ENCODE measurements around the gene RPL41.

DNA sequence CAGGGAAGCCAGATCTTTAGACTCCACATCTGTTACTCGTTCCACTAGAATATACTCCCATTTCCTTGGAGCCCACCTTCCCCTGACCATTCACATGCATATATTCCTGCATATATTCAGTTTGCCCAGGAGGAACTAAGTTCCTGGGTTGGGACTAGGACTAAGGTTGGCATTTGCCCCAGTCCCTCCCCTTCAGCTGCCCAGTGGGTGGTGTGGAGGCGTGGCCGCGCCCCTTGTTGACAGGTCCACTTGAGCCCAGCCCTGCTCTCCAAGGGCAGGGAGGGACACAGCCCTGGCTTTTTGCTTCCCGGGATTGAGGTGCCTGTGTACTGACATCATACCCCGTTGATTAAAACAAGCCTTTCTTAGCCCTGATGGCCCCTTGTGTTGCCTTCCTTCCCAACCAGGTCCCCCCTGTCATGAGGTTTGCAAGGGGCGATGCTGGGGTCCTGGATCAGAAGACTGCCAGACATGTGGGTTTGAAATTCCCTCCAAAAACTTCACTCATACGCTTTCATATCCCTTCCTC lies 7.3 kb downstream of the ERBB3 start:
- PRO-cap, 3 experiments: no peak in any of the 3 experiments
- RAMPAGE, long total RNA, 4 experiments: no peak in any of the 4 experiments
- RRBS: no CpG with 5 or more reads among the region's 8 CpGs

DNA sequence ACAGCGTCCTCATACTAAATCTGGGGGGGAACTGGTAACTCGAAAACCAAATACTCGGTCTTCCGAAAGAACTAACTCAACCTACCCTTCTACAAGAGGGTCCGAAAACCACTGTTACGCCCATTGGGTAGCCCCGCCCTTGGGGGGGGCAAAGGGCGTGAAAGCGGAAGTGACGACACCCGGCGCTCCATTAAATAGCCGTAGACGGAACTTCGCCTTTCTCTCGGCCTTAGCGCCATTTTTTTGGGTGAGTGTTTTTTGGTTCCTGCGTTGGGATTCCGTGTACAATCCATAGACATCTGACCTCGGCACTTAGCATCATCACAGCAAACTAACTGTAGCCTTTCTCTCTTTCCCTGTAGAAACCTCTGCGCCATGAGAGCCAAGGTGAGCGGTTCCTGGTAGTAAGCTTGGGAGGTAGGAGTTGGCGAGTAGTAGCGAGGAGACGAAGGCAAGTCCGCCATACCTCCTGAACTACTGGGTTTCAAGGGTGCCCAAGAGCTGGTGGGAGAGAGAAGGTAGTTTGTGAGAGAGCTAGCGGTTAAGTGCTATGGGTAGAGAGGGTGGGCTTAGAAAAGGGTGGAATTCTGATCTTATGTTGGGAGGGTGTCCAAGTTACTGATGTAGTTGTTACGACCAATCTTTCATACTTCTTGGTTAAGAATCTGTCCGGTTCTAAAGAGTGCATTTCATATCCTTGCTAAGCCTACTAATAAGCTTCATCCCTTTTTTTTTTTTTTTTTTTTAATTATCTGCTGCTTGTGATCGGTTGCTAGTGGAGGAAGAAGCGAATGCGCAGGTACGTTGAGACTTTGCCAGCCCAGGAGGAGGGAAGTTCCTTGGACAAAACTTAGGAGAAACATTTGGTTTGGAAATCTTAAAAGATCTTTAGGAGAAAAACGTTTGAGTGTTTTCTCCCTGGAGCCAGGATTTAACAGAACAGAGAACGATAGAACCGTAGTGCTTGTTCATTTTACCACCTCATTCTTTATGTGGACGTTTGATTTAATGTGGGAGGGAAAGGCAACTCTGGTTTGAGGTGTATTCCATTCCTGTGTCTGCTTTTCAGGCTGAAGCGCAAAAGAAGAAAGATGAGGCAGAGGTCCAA lies at the start of gene RPL41:
TSS of gene RPL41 (plus strand) at position 221 of the 1,108 bp plus-strand sequence.
- PRO-cap, 3 experiments: peak in 3 of 3 experiments; most common plus-strand start position 221 of the sequence (in 3); most common minus-strand start position 141 of the sequence (in 1)
- RAMPAGE, long total RNA, 4 experiments: start-site peak on the plus strand in 4 of 4 experiments, centred at positions 214 to 232 of the sequence, 1,496 to 15,234 reads per replicate
- RRBS: no CpG with 5 or more reads among the region's 38 CpGs

DNA sequence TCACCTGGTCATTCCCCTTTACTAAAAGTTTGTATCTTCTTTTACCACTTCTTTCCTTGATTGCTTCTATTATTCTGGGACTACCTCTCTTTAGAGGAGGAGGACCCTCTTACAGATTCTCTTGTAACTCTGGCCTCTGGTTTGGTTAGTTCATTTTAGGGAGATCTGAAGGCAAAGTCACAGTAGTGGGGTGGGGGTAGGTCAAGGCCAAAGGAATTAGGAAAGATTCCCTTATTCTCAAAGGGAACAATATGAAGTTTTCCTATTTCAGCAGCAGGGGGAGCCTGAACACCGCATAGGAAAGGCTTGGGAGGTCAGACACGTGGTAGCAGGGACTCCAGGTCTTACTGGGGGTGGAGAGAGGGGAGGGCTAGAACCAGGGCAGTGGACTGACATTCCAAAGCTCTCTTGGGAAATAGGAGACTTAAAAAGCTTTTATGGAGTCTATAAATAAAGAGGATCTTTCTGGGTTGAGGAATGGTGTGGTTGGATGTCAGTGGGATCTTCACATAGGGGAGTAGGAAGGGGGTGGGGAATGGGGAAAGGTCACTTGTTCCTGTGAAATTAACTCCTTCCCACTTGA lies 1.3 kb downstream of the ZC3H10 start:
- PRO-cap, 3 experiments: peak in 2 of 3 experiments; most common plus-strand start position 373 of the sequence (in 2); most common minus-strand start position 131 of the sequence (in 1)
- RAMPAGE, long total RNA, 4 experiments: no peak in any of the 4 experiments
- RRBS: no CpG with 5 or more reads among the region's 2 CpGs

GRCh38 chr12:56120993-56121783 lies 3.1 kb downstream of the ZC3H10 start:
- PRO-cap, 3 experiments: peak in 3 of 3 experiments; most common plus-strand start chr12:56121352 (in 1); most common minus-strand start chr12:56121294 (in 3)
- RAMPAGE, long total RNA, 4 experiments: no peak in any of the 4 experiments
- RRBS: no CpG with 5 or more reads among the region's 16 CpGs

DNA sequence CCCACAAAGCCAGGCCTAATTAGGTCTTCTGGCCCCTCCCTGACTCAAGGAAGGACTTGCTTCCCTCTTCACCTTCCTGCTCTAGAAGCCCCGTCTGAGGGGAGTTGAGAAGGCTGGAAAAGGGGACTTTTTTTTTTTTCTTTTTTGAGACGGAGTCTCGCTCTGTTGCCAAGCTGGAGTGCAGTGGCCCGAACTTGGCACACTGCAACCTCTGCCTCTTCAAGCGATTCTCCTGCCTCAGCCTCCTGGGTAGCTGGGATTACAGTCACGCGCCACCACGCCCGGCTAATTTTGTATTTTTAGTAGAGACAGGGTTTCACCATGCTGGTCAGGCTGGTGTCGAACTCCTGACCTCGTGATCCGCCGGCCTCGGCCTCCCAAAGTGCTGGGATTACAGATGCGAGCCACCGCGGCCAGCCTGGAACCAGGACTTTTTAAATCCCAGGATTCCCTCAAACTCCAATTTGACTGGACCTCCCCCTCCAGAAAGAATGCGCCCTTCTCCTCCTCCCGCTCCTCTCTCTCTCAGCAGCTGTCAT lies 1.8 kb downstream of the ESYT1 start:
- PRO-cap, 3 experiments: no peak in any of the 3 experiments
- RAMPAGE, long total RNA, 4 experiments: no peak in any of the 4 experiments
- RRBS: no CpG with 5 or more reads among the region's 19 CpGs

GRCh38 chr12:56154153-56154935 lies 2.0 kb downstream of the MYL6B start:
- PRO-cap, 3 experiments: no peak in any of the 3 experiments
- RAMPAGE, long total RNA, 4 experiments: no peak in any of the 4 experiments
- RRBS: no CpG with 5 or more reads among the region's 2 CpGs

- PRO-cap, 3 experiments: peak in 1 of 3 experiments; most common plus-strand start chr12:56163016 (in 1)
- RAMPAGE, long total RNA, 4 experiments: no peak in any of the 4 experiments
- RRBS: no CpG with 5 or more reads among the region's 6 CpGs
These were observed 4.8 kb downstream of the MYL6 start for GRCh38 chr12:56162969-56163254.

DNA sequence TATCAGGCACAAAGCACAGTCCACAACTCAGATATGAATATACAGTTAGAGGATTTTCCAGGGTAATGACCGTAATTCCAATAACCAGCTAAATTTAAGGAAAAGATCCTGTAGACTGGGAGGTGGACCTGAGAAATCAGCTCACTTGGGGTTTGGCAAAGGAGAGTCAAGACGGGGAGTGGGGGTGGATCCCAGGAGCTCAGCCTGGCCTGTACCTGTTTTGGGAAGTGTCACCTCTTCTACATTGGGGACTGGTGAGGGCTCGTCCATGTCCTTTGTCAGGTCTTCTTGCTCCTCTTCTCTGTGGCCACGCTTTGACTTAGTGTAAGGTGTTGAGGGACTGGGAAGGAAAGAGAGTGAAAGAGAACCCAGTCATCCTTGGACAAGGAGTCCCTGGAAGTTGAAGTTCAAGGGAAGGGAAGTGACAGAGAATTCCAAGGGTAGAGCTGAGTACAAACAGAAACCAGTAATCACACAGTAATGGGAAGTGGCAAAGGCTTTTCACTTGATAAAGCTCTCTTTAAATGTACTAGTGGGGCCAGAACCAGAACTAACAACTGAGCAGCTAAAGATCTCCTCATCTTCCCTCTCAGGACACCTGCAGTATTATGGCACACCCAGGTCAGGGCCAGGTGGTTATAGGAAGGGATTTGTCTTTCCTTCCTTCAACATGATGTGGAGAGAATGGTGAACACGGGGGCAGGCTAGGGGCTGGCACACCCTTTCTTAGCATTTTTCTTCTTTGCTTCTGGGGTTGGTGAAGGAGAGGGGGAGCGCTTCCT lies 8.3 kb downstream of the SMARCC2 start:
- PRO-cap, 3 experiments: no peak in any of the 3 experiments
- RAMPAGE, long total RNA, 4 experiments: no peak in any of the 4 experiments
- RRBS: no CpG with 5 or more reads among the region's 6 CpGs

DNA sequence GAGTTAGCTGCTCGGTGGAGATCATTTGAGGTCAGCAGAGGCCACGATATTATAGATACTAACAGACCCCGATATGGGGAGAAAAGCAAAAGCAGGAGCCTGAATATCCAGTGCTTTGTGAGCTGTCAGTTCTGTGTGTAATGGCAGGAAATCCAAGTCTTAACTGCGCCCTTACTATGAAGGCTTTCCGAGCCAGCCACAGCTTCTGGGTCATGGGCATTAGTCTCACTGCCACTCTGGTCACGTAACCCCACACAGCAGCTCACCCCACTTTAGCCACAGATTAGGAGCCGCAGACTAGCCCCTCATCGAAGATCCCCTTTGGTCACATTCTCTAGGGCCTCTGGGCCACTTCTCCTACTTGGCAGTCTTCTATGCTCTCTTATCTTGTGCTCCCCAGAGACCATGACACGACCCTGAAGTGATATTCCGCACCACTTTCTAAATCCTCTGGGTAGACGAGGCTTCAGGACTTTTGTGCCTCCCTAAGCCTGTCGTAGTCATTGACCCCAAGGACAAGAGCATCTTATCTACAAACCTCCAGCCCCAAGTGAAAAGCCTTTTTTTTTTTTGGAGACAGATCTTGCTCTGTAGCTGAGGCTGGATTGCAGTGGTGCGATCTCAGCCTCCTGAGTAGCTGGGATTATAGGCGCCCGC lies 837 bp upstream of the CS start:
- PRO-cap, 3 experiments: peak in 2 of 3 experiments; most common plus-strand start position 228 of the sequence (in 1); most common minus-strand start position 165 of the sequence (in 2)
- RAMPAGE, long total RNA, 4 experiments: no peak in any of the 4 experiments
- RRBS: no CpG with 5 or more reads among the region's 15 CpGs

GRCh38 chr12:56315264-56315800 lies 456 bp downstream of the CNPY2 start:
- PRO-cap, 3 experiments: peak in 3 of 3 experiments; most common plus-strand start chr12:56315617 (in 2); most common minus-strand start chr12:56315710 (in 1)
- RAMPAGE, long total RNA, 4 experiments: no peak in any of the 4 experiments
- RRBS: no CpG with 5 or more reads among the region's 21 CpGs

DNA sequence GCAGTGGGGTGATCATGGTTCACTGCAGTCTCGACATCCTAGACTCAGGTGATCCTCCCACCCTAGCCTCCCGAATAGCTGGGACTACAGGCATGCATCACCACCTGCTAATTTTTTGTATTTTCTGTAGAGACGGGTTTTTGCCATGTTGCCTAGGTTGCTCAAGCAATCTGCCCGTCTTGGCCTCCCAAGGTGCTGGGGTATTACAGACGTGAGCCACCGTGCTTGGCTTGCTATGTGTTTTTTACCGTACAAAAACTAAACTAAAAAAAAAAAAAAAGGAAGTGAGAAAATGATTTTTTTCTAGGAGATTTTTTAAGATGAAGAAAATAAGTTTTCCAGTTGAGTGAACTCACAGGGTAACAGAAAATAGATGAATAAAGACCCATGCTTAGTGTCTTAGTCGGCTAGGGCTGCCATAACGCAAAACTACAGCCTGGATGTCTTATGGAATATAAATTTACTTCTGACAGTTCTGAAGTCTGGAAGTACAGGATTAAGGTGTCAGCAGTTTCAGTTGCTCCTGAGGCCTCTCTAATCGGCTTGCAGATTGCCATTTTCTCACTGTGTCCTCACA lies 13.2 kb upstream of the APOF start:
- PRO-cap, 3 experiments: no peak in any of the 3 experiments
- RAMPAGE, long total RNA, 4 experiments: no peak in any of the 4 experiments
- RRBS: no CpG with 5 or more reads among the region's 10 CpGs

- PRO-cap, 3 experiments: no peak in any of the 3 experiments
- RAMPAGE, long total RNA, 4 experiments: no peak in any of the 4 experiments
These were observed 1.3 kb downstream of the SPRYD4 start for GRCh38 chr12:56469637-56470060.

- PRO-cap, 3 experiments: no peak in any of the 3 experiments
- RAMPAGE, long total RNA, 4 experiments: no peak in any of the 4 experiments
- RRBS: no CpG with 5 or more reads among the region's 4 CpGs
These were observed 40.3 kb downstream of the BAZ2A start for GRCh38 chr12:56589594-56590529.

- PRO-cap, 3 experiments: peak in 1 of 3 experiments; most common minus-strand start chr12:56635584 (in 1)
- RAMPAGE, long total RNA, 4 experiments: no peak in any of the 4 experiments
- RRBS: no CpG with 5 or more reads among the region's 5 CpGs
These were observed 5.3 kb upstream of the BAZ2A start for GRCh38 chr12:56635449-56635820.

DNA sequence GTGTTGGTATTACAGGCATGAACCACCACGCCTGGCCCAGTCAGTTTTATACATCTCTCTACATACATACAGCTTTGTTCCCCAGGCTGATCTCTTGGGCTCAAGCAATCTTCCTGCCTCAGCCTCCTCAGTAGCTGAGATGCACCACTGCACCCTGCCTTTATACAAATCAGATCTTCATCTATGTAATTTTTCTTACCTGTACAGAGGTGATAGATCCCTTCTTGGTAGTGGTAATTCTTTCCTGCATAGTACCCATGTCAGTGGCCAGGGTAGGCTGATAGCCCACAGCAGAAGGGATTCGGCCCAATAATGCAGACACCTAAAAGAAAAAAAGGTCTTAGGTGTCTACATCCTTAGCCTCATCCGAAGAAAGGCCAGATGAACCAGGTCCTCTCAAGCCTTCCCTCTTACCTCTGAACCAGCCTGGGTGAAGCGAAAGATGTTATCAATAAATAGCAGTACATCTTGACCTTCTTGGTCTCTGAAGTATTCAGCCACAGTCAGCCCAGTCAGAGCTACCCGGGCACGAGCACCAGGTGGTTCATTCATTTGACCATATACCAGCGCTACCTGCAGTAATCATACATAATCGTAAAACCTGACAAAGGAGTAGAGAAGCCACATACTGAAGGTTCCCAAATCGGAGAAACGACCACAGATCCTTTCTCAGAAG lies 3.4 kb downstream of the ATP5F1B start:
- PRO-cap, 3 experiments: no peak in any of the 3 experiments
- RAMPAGE, long total RNA, 4 experiments: start-site peak on the minus strand in 1 of 4 experiments, centred at position 481 of the sequence, 133 reads per replicate
- RRBS: no CpG with 5 or more reads among the region's 10 CpGs

GRCh38 chr12:56644733-56645182 lies 1.0 kb downstream of the ATP5F1B start:
- PRO-cap, 3 experiments: peak in 1 of 3 experiments; most common minus-strand start chr12:56645100 (in 1)
- RAMPAGE, long total RNA, 4 experiments: no peak in any of the 4 experiments
- RRBS: no CpG with 5 or more reads among the region's 3 CpGs

DNA sequence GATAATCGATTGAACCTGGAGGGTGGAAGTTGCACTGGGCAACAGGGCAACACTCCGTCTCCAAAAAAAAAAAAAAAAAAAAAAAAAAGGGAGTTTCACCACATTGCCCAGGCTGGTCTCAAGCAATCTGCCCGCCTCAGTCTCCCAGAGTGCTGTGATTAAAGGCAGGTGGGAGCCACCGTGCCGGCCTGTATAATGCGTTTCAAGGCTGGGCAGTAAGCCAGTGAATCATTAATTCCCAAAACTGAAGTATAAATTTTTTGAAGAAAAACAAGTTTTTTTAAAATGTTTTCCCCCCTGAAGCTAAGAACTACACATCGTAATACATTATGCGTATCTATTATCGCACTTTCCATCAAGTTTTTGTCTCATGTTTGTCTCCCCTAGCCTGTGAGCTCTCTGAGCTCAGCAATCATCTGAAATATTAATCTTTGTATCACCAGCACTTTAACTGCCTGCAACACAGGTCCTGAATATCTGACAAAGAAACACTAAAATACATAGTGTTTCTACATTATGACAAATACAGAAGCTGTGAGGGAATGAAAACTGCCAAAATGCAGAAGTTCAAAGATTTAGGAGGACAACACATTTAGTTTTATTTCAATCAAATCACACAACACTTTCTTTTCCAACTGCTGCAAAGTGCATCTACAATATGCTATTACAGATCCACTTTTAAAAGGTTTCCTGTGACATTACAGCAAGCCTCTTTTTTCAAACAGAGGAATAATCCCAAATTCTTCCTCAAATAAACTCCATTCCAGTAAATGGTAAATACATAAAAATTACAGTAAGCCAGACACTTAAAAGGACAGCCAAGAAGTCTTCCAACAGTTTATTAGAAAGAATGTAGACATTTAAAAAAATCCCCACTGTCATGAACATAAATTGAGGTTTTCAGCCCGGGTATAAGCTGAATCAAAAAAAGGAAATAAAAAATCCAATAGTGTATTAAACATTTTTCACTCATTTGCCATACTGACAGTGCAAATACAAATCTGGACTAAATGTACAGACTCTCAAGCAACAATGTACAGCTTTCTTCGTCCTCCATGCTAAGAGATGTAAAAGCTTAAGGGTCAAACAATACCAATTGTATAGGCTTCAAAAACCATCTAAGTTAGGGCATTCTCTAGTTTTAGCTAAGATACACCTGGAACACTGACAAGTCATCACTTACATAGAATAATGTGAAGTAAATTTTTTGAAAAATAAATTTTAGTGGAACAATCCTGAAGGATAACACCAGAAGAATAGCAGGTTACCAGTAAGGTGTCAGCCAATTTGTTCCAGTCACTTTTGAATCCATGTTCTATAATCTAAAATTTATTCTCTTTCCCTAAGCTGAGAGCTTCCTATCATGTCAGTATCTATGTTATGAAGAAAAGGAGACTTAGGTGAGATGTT lies 17.5 kb upstream of the ATP5F1B start:
- PRO-cap, 3 experiments: no peak in any of the 3 experiments
- RAMPAGE, long total RNA, 4 experiments: no peak in any of the 4 experiments
- RRBS: no CpG with 5 or more reads among the region's 11 CpGs

DNA sequence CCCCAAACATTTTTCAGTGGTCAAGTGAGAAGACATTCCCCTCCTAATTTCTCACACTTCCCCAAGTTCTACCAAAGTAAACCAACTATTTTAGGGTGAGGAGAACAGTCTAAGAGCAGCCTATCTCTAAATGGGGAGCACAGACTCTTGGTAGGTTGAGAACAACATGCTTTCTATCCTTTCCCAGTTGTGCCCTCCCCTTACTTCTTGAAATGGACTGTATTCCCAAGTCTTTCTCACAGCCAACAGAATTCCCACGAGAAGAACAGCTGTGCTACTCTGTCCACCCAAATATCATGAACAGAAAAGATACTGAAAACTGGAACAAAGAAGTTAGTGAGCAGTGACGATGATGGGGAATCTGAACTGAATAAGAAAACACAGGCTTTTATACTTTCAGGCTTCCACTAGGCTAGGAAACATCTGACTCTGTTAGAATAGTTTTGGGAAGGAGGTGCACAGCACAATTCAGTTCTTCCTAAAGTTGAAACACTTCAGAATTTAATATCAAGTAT lies 3.4 kb downstream of the NACA start:
- PRO-cap, 3 experiments: no peak in any of the 3 experiments
- RAMPAGE, long total RNA, 4 experiments: no peak in any of the 4 experiments
- RRBS: no CpG with 5 or more reads among the region's 2 CpGs

- PRO-cap, 3 experiments: no peak in any of the 3 experiments
- RAMPAGE, long total RNA, 4 experiments: no peak in any of the 4 experiments
- RRBS: no CpG with 5 or more reads among the region's 4 CpGs
These were observed 969 bp downstream of the HSD17B6 start for GRCh38 chr12:56763951-56764634.

DNA sequence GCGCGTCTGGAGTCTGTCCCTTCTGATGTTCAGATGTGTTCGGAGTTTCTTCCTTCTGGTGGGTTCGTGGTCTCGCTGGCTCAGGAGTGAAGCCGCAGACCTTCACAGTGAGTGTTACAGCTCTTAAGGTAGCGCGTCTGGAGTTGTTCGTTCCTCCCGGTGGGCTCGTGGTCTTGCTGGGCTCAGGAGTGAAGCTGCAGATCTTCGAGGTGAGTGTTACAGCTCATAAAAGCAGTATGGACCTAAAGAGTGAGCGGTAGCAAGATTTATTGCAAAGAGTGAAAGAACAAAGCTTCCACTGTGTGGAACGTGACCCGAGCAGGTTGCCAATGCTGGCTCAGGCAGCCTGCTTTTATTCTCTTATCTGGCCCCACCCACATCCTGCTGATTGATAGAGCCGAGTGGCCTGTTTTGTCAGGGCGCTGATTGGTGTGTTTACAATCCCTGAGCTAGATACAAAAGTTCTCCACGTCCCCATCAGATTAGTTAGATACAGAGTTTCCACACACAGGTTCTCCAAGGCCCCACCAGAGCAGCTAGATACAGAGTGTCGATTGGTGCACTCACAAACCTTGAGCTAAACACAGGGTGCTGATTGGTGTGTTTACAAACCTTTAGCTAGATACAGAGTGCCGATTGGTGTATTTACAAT lies 31.9 kb downstream of the HSD17B6 start:
- PRO-cap, 3 experiments: peak in 1 of 3 experiments; most common minus-strand start position 328 of the sequence (in 1)
- RAMPAGE, long total RNA, 4 experiments: no peak in any of the 4 experiments
- RRBS: no CpG with 5 or more reads among the region's 20 CpGs

All from adrenal gland (tissue), 7 donors.